Panc1 (cell line): ENCODE measurements around the genes ADAMTS10, OR2Z1, OR7G2, ZNF559, FBXL12, EIF3G and ICAM1.

- RRBS, 2 experiments: no CpG with 5 or more reads among the region's 15 CpGs
Measured at GRCh38 chr19:8488468-8488830, 14.0 kb downstream of the PRAM1 start.

GRCh38 chr19:8494044-8494536 is 8.3 kb downstream of the PRAM1 start:
- RRBS, 2 experiments: no CpG with 5 or more reads among the region's 9 CpGs

DNA sequence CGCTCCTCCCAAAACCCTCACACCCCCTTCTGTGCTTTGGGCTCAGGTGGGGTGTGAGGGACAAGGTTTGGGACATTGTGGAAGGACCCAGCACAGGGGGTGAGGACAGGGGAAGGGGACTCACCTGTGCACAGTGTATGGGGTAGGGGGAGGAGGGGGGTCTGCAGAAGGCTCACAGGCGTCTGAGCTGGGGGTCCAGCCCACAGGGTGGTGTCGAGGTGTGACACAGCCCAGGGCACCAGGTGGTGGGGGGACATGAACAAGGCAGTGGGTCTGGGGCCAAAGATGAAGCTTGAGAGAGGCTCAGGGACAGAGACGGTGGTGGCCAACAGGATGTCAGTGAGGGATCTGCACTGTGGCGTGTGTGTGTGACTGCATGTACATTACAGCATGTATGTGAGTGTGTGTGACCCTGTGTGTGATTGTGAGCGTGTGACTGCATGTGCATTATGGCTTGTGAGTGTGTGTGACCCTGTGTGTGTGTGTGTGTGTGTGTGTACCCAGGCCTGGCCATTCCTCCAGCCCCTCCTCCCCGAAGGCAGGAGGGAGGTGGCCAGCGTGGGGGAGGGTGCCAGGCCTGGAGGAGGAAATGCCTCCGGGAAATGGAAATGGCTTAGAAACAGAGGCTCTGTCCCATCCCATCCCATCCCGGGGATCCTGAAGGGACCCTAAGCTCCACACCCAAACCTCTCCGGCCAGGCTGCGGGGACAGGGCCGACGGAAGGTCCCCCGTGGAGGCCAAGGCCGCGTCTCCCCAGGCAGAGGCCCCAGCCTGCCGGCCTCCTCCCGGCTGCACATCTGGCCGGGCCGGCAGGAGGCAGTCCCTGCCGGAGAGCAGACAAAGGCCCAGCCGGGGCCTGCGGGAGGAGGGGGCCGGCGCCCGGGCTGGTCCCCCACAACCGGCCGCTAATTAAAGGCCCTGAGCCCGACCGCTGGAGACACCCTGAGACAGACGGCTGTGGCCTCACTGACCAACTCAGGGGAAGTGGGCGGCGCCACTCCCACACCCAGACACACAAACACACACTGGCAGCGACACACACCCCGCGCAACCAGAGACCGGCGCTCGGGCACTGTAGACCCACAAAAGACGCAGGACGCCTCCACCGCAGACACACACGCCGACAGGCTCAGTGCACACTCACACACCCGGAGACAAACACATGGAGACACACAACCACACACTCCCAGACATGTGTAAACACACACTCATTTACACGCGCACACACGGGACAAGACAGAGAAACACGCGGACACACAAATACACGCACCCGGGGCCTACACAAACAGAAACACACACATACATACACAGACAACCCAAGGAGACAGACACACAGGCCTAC is 1.3 kb downstream of the ADAMTS10 start:
- RRBS, 2 experiments: 2 to 7% methylated on average over 14 to 18 of the region's 53 CpGs

- RRBS, 2 experiments: 2 to 5% methylated on average over 25 of the region's 82 CpGs
Measured at GRCh38 chr19:8610149-8611292, at the start of gene ADAMTS10. ADAMTS10 (minus strand) TSS chr19:8610715.

DNA sequence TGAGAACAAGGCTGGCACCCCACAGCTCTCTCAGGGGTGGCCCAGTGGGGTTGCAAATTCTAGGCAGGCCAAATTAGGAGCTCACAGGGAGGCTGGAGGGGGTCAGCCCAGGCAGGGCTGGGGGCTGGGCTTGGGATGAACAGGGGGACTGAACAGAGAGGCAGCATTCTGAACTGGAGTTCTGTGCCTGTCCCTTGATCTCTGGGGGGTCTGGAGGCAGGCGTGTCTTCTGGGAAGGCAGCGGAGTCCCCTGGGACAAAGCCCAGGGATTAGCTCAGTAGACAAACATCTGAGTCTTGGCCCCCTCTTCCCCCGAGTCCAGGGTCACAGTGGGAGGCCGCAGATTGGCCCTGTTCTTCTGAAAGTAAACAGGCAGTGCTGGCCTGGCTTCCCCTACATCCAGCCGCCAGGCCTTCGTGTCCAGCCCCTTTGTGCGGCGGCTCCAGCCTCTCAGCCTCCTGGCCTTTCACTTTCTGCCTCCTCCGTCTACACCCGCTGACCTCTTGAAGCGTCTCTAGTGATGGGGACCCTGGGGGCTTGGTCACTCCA is 912 bp downstream of the NFILZ start:
- RRBS, 2 experiments: no CpG with 5 or more reads among the region's 11 CpGs

GRCh38 chr19:8721465-8721768 is at the start of gene OR2Z1:
OR2Z1 (plus strand) TSS chr19:8721634.
- RRBS, 2 experiments: no CpG with 5 or more reads among the region's 2 CpGs

GRCh38 chr19:8832947-8833397 is 795 bp downstream of the MBD3L1 start:
- RRBS, 2 experiments: no CpG with 5 or more reads among the region's 4 CpGs

- RRBS, 2 experiments: no CpG with 5 or more reads among the region's 9 CpGs
Measured at GRCh38 chr19:9107231-9107823, at the start of gene OR7G2. OR7G2 (minus strand) TSS chr19:9107475.

GRCh38 chr19:9323686-9324589 is at the start of gene ZNF559:
ZNF559 (plus strand) TSS chr19:9324179.
- RRBS, 2 experiments: 2 to 5% methylated on average over 9 of the region's 54 CpGs

DNA sequence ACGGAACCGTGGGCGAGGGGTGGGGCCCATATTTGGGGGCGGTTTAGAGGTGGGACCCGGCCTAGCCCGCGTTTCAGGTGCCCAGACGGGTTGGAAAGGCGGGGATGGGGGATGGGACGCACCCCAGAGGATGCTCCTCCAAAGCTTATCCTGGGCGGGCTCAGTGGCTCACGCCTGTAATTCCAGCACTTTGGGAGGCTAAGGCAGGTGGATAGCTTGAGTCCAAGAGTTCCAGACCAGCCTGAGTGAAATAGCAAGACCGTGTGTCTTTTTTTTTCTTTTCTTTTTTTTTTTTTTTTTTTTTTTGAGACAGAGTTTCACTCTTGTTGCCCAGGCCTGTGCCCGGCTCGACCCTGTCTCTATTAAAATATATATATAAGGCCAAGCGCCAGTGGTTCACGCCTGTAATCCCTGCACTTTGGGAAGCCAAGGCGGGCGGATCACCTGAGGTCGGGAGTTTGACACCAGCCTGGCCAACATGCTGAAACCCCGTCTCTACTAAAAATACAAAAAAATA is 442 bp upstream of the ZNF562 start:
- RRBS, 2 experiments: under 1 to 3% methylated on average over 3 of the region's 21 CpGs

- RRBS, 2 experiments: 6% methylated on average over 12 of the region's 75 CpGs; no CpG with 5 or more reads in 1 of the 2 experiments
Measured at GRCh38 chr19:9792621-9793522, 24.3 kb upstream of the ZNF846 start.

GRCh38 chr19:9810337-9811692 is 8.1 kb downstream of the FBXL12 start:
- RRBS, 2 experiments: 96 to 98% methylated on average over 3 to 5 of the region's 42 CpGs

DNA sequence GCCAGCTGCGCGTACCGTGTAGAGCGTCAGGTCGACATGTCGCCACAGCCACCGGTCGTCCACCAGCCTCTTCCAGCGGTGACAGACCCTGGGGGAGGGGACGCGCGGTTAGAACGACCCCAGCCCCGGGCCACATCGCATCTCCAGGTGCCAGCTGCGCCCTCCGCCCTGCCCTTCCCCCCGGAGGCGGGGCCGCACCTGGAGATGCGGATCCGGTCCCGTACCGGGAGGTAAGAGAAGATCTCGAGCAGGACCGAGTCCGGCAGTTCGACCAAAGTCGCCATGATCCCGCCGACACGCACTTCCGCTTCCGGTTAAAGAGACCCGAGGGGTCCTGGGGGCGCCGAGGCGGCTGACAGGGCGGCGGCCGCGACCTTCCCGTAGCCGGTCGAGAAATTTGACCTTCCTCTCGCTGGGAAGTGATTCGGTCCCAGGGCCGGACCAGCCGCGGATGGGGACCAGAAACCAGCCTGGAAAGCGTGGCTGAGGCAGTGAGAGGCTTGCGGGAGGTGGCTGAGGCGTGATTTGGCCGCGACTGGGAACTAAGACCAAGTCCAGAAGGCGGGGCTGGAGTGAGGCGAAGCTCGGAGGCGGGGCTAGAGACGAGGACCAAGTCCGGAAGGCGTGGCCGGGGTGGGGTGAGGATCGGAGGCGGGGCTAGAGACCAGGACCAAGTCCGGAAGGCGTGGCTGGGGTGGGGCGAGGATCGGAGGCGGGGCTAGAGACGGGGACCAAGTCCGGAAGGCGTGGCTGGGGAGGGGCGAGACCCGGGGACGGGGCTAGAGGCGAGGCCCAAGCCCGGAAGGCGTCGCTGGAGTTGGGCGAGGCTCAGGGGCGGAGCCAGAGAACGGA is at the start of gene FBXL12:
FBXL12 (minus strand) TSS at position 550 of the 852 bp plus-strand sequence.
- RRBS, 2 experiments: under 1 to 5% methylated on average over 42 to 46 of the region's 83 CpGs

- RRBS, 2 experiments: 53 to 74% methylated on average over 4 to 5 of the region's 15 CpGs
Measured at GRCh38 chr19:10005898-10006868, 4.1 kb downstream of the COL5A3 start.

- RRBS, 2 experiments: 79 to 81% methylated on average over 6 of the region's 18 CpGs
Measured at GRCh38 chr19:10090719-10091516, 4.8 kb downstream of the SHFL start.

- RRBS, 2 experiments: 0 to 17% methylated on average over 4 to 8 of the region's 65 CpGs
Measured at GRCh38 chr19:10119368-10120278, at the start of gene EIF3G. EIF3G (minus strand) TSS chr19:10119899.

DNA sequence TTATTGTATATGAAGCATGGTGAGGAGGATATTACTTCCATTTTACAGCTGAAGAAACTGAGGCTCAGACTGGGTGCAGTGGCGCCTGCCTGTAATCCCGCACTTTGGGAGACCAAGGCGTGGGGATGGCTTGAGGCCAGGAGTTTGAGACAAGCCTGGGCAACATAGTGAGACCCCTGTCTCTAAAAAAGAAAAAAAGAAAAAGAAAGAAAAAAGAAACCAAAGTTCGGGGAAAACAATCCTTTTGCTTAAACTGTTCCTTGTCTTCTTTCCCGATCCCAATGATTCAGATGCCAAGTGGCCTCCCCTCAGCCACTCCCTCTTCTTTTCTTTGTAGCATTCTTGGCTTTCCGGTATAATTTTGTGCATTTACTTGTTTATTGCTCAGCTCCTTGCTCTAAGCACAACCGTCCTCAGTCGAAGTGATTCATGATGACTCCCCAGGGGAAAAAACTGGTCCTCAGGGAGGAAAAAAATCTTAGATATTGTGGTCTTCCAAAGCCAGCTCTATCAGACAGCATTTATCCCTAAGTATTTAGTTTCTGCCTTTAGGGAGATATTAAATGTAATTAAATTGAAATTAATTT is 1.0 kb upstream of the EIF3G start:
- RRBS, 2 experiments: no CpG with 5 or more reads among the region's 8 CpGs

GRCh38 chr19:10154443-10154834 is 34.7 kb upstream of the EIF3G start:
- RRBS, 2 experiments: 100% methylated on average over 1 of the region's 15 CpGs; no CpG with 5 or more reads in 1 of the 2 experiments

GRCh38 chr19:10177062-10177789 is 17.5 kb downstream of the DNMT1 start:
- RRBS, 2 experiments: no CpG with 5 or more reads among the region's 9 CpGs

GRCh38 chr19:10270610-10271472 is at the start of gene ICAM1:
ICAM1 (plus strand) TSS chr19:10271120.
- RRBS, 2 experiments: 1 to 4% methylated on average over 24 to 25 of the region's 54 CpGs